NB4 (cell line): ENCODE measurements around a stretch of chr2.

DNA sequence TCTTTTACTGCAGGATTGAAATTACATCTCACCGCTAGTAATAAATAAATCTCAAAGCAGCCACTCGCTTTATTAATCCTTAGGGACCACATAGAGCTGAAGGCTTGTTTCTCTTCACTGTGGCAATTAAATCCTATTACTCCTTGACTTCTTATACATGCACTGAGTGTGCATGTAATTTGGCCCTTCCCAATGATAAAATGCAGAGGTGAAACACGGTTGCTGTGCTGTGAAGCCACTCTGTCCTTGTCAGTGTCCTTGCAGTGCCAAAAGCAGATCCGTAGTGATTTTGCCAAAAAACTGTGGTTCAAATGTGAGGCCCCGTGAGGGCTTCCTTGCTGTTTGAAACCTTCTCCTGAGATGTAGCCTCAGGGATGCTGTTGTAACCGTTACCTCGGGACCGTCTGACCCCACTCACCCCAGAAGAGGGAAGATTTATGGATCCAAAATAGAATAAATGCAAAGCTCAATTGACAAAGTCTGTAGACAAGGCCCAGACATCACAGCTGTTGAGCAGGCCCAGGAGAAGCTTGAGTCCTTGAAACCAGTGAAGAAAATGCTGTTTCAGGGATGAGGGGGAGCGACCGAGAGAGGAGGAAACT lies 76.9 kb upstream of the RBM44 start:
- RRBS = no CpG with 5 or more reads among the region's 10 CpGs

GRCh38 chr2:237862610-237863050 lies 3.2 kb downstream of the RAMP1 start:
- RRBS = no CpG with 5 or more reads among the region's 8 CpGs

DNA sequence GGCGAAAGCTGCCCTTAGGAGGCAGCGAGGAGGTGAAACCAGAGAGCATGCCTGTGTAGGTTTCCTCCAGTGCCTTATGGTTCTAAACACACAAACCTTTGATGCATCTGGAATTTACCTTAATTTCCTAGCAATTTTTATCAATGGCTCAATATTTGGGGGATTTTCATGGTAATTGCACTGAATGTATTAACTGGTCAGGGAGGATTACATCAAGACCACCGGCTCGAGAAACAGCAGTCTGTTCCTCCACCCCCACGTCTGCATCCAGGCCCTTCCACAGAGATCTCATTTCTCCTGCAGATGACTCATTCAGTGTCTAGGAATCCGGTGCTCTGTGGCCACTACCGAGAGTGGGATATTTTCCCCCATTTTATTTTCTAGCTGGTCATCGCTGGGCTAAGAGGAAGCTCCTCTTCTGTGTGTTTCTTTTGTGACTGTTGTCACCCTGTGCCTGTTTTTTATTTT lies 6.5 kb downstream of the RAMP1 start:
- RRBS = 78% methylated on average over 3 of the region's 8 CpGs

DNA sequence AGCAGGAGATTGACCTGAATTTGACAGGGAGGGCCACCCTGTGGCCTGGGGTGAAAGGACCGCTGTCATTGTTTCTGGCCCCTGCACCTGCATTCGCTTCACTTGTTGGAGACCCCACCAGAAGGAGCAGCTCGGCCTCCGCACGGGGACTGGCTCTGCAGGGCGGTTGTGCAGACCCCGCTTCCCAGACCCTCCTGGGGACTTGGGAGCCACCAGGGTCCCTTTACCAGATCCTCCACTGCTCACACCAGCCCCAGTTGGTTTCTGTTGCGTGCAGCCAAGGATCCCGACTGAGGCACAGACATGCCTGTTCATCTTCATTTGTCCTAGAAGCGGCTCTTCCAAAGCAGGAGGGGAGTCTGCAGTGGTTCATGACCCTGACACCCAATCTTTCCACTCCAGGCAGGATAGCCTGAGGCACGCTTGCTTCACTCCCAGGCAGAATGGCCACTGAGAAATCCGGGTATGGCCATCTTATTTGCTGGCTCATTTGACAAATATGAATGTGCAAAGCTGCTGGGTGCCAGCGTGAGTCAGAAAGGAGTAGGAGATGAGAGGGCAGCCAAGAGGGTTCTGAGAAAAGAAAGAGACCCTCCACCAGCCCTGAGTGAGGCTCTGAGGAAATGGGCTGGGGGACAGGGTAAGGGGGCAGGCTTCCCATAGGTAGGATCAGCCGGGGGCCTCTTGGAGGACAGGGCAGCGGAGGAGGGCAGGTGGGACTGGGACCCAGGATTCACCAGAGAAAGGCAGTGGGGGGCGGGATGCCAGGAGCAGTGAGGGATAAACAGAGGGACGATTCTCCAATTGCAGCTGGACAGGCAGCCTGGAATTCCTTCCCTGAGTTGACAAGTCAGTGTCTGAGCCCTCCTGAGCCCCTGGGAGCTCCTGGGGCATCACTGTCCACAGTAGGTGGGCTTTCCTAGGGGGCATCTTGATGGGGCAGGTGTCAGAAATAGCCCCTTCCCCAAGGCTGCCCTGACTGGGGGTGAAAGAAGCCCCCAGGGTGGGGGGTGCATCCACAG lies 15.1 kb downstream of the RAMP1 start:
- RRBS = no CpG with 5 or more reads among the region's 17 CpGs

DNA sequence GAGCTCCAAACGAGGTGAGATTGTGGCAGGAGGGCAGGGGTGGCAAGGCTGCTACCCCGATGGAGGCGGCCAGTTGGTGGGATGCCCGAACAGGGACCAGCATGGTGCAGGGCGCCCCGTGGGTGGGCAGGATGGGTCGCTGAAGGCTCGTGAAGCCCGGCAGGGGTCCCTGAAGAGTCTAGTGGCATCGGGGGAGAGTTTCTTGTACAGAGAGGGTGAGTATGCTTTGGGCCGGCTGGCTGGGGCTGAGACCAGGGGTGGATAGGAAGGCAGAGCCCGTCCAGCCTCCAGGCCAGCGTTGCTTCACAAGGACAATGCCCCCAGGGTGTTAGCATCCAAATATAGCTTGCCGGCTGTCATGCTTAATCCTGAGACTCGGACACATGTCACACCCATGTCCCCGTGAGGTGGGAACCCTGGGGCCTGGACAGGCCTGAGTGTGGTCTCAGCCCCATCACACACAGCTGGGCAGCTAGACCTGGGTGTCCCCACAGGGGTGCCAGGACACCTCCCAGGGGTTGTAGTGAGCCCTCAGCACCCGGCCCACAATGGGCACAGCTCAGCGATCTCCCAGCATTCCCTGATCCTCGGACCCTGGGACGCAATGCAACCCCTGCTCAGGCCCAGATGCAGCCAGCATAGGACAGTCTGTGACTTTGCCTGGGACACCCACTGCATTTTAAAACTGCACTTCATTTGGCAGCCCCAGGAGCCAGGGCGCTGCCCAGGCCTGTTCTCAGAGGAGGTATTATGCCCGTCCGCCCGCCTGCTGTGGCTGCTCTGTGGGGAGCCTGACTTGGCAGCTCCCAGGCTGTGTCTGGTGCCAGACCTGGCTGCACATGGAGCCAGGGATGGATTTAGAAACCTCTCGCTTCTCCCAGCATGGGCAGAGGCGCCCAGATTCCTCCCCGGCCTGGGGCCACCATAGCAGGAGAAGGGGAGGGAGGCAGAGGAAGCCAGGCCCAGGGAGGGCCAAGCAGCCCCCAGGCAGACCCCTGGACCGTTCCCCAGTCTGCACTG lies 36.4 kb downstream of the RAMP1 start:
- RRBS = no CpG with 5 or more reads among the region's 28 CpGs

DNA sequence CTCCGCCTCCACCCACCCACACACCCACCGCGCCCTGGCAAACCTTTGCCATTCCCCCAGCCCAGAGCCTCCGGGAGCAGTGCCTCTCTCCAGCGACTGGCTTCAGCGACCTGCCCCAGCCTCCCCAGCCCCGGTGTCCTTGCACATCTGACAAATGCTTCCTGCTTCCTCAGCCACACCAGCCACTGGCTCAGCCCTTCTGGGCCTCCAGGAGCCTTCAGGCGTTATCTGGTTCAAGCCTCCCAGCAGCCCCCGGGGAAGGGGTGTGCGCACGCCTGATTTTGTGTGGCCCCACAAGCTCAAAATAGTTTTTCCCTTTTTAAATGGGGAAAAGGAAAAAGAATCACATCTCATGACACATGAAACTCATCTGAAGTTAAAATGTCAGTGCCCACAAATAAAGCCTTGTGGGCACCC lies 14.3 kb downstream of the ESPNL start:
- RRBS = 81% methylated on average over 4 of the region's 11 CpGs

DNA sequence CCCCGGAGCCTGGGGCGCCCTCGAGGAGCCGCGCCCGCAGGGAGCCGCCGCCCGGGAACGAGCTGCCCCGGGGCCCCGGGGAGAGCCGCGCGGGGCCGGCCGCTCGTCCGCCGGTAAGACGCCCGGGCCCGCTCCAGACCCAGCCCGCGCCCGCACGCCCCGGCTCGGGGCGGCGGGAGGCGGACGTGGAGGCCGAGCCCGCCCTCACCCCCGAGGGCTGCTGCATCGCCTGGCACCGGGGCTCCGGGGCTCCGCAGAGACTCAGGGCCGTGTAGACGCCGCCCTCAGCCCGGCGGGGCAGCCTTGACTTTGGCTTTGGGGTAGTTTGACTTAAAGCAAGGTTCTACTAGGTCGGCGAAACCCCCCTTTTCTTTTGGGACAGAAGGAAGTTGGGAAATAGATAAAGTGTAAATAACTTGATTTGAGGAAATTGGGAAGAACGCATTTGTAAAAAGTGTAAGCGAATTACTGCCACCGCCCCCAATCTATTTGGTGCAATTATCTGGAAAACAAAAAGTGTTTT lies 384 bp downstream of the ERFE start:
- RRBS = 2% methylated on average over 31 of the region's 50 CpGs

DNA sequence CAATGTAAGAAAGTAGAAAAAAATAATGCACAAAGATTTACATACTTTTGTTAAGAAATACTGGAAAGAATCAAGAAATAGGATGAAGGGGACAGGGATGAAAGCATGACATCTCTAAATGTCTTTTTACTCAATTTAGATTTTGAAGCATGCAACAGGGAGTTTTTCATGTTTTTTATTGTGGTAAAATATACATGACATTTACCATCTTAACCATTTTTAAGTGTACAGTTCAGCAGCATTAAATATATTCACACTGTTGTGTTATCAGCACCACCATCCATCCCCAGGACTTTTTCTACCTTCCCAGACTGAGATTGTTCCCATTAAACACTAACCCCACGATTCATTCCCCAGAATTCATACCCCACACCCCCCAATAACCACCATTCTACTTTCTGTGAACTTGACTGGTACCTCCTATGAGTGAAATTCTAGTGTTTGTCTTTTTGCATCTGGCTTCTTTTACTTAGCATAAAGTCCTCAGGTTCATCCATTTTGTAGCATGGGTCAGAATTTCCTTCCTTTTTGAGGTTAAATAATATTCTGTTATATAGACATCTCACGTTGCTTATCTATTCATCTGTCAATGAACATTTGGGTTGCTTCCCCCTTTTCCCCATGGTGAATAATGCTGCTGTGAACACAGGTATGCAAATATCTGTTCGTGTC lies 18.5 kb downstream of the ERFE start:
- RRBS = no CpG with 5 or more reads among the region's 3 CpGs

DNA sequence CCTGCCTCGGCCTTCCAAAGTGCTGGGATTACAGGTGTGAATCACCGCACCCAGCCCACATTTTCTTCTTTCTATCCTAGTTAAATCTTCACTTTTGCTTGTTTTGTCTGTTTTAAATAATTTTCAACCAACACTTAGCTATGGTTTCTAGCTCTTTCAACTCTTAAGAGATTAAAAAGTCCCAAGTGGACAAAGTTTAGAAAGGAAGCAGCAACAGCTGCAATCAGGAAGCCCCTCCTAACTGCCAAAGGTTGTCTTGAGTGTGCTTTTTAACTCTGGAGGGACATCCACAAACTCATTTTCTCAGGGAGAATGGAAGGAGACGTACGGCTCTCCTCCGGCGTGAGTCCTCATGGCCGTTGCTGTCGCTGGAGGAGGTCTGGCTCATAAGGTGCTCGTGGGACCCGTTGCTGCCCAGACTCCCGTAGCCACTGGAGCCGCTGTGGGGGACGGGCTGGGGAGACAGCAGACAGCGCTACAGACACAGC lies 20.7 kb upstream of the HES6 start:
- RRBS = no CpG with 5 or more reads among the region's 14 CpGs

GRCh38 chr2:238287069-238287317 lies 1.4 kb downstream of the PER2 start:
- RRBS = no CpG with 5 or more reads among the region's 6 CpGs

DNA sequence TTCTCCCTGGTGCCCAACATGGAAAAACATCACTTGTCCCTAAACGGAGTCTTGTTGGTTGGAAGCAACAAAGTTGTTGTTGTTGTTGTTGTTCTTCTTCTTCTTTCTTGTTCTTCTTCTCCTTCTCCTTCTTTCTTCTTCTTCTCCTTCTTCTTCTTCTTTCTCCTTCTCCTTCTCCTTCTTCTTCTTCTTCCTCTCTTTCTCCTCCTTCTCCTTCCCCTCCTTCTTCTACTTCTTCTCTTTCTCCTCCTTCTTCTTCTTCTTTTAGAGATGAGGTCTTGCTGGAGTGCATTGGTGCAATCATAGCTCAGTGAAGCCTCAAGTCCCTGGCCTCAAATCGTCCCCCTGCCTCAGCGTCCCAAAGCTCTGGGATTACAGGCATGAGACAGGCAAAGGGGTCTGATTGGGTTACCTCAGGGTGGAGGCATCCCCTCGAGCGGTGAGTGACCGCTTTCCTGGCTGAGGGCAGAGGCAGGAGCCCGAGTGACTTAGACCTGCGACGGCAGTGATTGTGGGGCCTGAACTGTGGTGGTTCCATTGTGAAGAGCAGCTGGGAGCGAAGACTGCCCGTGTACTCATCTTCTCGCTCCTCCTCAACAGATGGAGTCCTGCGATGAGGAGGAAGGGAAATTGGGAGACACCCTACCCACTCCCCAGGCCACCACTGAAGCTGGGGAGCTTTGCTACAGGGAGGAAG lies 6.9 kb upstream of the PER2 start:
- RRBS = no CpG with 5 or more reads among the region's 13 CpGs

DNA sequence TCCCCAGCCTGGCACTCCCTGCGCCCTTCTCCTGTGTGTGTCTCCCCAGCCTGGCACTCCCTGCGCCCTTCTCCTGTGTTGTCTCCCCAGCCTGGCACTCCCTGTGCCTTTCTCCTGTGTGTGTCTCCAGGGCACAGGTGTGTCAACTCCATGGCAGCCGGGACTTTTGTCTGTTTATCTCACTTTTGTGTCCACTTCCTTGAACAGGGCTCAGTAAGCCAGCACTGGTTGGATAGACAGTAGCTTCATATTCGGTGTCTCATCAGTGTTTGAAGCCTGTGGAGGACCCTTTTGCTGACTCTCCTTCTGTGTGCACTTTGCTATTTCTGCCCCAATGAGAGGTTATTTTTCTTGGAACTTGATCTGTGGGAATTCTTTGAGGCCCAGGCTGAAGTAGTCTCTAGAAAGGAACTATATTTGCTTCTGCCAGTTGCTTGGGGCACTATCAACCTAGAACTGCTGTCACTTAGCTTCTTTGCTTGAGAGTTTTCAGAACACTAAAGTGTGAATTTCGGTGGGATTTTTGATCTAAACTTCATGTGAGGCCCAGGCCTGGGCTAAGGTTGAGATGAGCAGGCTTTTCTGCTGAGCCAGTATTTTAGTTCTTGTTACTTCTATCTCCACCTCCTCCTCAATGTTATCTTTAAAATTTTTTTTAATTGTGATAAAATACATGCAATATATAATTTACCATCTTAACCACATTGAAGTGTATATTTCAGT lies 8.3 kb upstream of the ASB1 start:
- RRBS = no CpG with 5 or more reads among the region's 5 CpGs

DNA sequence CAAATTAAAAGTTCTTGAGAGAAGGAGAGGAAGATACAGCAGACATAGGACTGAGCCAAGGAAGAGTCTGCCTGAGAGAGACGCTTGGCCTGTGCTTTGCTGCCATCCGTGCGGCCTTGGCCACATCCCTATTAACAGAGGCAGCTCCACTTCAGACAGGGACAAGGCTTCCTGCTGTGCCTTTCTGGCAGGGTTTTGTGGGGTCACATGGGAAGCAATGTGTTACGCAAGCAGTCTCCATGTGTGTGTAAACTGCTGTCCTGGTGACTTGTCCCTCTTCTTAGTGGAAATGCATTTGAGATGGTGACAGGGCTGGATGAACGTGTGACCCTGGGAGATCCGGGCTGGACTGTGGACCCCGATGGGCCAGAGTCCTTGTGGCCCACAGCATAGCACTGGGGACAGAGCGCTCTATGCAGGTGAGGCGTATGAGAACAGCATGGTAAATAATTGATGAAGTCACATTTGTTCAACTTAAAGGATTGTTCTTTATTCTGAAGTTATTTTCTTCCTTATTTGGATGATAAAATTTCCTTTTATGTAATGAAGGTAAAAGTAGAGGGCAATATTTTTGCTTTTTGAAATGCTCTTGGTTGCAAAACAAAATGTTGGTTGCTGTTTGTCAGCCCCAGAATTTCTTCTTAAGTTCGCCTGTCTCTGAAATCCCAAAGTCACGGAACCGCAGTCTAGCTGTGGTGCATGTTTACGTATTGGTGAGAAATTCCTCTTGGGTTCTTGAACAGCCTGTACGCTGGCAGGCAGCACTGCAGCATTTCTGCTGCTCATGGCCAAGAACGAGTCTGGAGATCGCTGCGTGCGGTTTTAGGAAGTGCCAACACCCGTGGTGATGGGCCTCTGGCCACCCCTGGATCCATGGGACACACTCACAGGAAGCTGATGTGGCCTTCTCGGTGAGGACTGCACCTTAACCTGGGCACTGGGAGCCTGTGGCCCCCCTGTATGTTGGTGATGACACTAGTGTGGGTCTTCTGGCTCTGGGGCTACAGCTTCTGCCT lies 23.4 kb downstream of the ASB1 start:
- RRBS = no CpG with 5 or more reads among the region's 20 CpGs

DNA sequence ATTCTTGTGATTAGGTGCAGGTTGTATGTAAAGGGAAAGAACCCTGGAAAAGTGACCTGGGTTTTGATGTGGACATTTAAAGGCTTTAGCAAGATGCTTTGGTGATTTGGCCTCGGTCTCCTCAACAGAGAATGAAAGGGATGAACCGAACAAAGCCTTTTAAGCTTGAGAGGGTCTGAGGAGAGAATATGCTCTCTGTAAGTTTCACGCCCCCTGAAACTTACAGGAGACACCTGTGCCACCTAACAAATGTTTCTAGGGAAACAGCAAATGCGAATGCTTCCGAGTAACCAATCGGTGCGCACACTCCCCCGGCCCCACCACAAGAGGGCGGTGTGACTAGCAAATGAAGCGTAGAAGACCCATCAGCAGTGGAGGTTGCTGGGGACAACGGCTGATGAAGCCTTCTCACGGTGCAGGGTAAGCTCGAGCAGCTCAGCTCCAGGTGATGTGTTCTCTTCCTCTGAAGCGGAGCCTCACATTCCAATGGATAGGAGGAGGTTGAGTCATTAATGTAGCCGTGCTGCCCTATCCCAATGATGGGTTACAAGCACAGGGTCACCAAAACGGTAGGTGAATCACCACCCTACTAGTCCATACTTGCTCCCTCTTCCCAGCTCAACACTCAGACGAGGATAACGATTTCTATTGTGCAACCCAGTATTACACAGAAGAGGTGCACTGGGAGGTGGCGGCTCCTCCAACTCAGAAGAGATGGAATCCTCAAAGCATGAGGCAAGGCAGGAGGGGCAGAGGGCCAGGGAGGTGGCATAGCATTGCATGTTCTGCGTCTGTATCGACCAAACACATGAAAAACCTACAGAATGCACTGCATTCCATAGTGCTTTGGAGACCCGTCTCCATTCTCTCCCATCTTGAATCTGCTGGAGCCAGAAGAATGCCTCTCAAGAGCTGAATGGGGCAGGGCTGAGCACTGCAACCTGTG lies 127.6 kb upstream of the TWIST2 start:
- RRBS = no CpG with 5 or more reads among the region's 22 CpGs

- RRBS = no CpG with 5 or more reads among the region's 4 CpGs
Measured at GRCh38 chr2:238908679-238909055, 60.8 kb downstream of the TWIST2 start.

- RRBS = no CpG with 5 or more reads among the region's 21 CpGs
Measured at GRCh38 chr2:239002656-239003589, 155.0 kb downstream of the TWIST2 start.

- RRBS = no CpG with 5 or more reads among the region's 19 CpGs
Measured at GRCh38 chr2:239109599-239110293, 261.9 kb downstream of the TWIST2 start.

- RRBS = 96% methylated on average over 5 of the region's 19 CpGs
Measured at GRCh38 chr2:239110344-239111105, 262.6 kb downstream of the TWIST2 start.

DNA sequence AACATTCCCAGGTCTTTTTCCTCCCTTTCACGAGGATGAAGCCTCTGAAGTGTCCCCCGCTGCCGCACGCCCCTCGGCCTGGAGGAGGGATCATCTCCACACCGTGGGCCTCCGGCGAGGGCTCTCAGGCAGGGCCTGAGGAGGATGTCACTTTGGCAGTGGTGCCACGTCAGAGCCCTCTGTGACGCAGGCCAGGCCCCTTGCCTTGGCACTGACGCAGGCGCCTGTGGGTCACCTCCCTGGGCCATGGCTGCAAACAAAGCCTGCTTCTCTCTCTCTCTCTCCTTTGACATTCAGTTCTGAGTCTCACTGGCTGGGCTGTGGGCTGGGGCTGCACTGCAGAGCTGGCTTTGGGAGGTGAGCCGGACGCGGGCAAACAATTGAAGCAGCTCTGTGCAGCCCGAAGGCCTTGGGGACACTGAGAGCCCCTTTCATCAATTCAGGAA lies 273.7 kb downstream of the TWIST2 start:
- RRBS = 90% methylated on average over 2 of the region's 16 CpGs

DNA sequence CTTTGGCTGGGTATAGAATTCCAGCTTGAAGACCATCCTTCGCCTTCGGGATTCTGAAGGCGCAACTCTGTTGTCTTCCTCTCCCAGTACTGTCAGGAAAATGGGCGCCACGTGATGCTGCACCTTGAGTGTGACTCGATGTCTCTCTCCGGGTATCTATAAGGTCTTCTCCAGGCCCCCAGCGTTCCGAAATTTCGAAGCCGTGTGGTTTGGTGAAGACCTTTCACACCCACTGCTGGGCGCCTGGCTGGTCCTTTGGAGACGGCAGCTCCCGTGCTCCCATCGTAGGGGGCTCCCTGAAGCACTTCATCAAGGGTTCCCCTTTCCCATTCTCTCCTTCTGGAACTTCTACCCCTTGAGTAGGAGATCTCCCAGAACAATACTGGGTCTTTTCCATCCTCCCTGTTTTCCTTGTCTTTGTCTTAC lies 203.6 kb downstream of the HDAC4 start:
- RRBS = no CpG with 5 or more reads among the region's 15 CpGs